Measurements from ENCODE around the genes SLC6A8, OPN1MW3 and PLXNA3.

GRCh38 chrX:153508090-153508816, 9.2 kb upstream of the ATP2B3 start:
- PRO-cap, result no peak

DNA sequence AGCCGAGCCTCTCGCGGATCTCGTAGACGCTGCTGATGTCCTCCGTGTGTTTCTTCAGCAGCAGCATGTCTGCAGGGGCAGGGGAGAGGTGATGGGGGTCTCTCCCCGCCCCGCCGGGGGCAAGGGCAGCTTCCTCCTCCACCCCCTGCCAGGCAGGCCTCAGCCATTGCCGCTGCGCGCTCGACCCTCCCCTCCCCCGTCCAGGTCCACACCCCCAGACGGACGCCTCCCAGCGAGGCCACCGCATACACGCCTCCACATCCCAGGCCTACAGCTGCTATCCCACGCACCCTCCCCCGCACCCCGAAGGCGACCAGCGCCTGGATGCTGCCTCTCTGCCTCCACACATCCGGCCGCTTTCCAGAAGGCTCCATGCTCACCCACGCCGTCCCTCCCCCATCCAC, 601 bp downstream of the PNCK start:
- PRO-cap, result bidirectional peak, plus-strand start at position 217 of the sequence, minus-strand start at position 200 of the sequence

- PRO-cap, result bidirectional peak, plus-strand start at chrX:153687927, minus-strand start at chrX:153687758
These were observed at the start of gene SLC6A8 for GRCh38 chrX:153687373-153688545. Gene SLC6A8 (plus strand): TSS chrX:153687926.

GRCh38 chrX:153688921-153690086, 1.6 kb downstream of the SLC6A8 start:
- PRO-cap, result unidirectional peak, minus-strand start at chrX:153688981; bidirectional peak, plus-strand start at chrX:153689382, minus-strand start at chrX:153689387

GRCh38 chrX:153715330-153715895, 8.8 kb downstream of the BCAP31 start:
- PRO-cap, result no peak

DNA sequence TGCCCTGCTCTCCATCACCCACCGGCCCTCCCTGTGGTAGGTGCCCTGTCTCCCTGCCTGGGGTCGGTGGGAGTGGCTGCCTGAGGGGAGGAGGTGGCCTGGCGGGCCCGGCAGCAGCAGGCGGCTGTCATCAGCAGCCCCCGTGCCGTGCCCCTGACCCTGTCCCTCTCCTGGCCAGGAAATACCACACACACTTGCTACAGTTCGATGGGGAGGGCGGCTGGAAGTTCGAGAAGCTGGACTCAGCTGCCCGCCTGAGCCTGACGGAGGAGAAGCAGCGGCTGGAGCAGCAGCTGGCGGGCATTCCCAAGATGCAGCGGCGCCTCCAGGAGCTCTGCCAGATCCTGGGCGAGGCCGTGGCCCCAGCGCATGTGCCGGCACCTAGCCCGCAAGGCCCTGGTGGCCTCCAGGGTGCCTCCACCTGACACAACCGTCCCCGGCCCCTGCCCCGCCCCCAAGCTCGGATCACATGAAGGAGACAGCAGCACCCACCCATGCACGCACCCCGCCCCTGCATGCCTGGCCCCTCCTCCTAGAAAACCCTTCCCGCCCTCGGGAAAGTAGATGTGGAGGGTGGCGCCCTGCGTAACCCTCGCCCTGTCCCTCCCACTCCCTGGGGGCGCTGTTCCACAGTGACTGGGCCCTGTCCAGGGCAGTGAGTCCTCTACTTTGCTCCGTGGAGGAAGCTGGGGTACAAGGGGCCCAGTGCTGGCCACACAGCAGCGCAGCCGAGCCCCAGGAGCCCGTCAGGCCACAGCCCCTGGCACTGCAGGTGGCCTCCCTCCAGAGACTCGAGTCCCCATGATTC, 18.9 kb downstream of the ABCD1 start:
- PRO-cap, result unidirectional peak, minus-strand start at position 373 of the sequence; unidirectional peak, minus-strand start at position 432 of the sequence

DNA sequence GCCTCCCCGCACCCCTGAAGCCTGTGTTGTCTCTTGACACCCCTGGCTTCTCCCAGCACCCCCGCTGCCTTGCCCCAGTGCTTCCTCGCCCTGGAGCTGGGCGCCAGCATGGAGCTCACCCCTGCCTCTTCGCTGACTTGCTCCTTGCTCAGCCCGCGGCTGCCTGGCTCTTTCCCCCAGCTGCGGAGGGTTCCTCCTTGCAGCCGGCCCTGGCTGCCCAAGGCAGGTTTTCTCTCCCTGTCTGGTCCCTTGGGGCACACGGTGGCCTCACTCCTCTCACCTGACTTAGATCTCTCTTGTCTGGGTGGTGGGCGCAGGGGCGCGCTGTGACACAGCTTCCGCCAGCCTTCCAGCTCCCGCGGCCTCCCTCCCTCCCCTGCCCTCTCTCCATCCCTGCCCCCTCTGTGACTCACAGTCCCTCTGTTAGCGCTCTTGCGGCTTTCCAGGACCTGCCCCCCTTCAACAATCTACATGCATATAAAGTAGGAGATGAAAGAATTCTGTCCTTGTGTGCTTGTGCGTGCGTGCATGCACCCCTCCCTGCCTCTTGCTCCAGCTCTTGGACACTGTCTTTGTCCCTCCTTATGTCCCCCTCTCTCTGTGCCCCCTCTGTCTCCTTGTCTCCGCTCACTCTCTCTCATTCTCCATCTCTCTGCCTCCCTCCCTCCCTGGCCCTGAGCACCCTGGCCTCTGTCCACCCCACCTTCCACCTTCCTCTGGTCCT, 2.2 kb downstream of the PLXNB3 start:
- PRO-cap, result bidirectional peak, plus-strand start at position 505 of the sequence, minus-strand start at position 378 of the sequence

DNA sequence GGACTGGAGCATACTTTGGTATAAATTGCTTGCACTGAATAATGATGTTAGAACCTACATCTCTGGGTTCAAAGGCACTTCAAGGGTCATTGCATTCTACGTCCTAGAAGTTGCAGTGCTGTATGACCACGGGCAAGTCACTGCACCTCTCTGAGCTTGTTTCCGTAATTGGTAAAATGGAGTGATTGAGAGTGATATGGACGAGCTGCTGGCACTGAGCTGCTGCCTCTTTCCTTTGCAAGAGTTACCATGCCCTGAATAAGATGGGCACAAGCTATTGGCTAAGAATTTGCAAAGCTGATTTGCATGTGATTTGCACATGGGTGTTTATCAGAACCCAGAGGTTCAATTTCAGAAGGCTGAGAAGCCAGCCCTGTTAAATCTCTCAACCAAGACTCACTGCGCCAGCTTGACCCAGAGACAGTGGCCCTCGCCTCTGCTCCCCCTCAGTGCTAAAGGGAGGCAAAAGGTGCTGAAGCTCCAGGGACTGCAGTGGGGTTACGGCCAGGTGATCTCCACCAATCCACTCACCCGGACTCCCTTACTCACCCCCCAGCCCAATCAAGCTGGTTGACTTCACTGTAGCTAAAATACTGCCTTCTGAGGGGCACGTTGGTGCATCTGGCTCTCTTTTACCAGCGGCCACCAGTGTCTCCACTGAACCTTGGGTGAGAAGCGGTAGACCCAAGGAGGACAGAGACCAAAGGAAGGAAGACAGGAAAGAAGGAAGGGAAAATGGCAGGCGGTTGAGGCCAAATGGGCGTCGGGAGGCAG, 665 bp downstream of the ARHGAP4 start:
- PRO-cap, result no peak

GRCh38 chrX:153926737-153927798, 1.0 kb upstream of the ARHGAP4 start:
- PRO-cap, result bidirectional peak, plus-strand start at chrX:153926983, minus-strand start at chrX:153926851; bidirectional peak, plus-strand start at chrX:153927466, minus-strand start at chrX:153927320

- PRO-cap, result no peak
These were observed 20.4 kb downstream of the MECP2 start for GRCh38 chrX:154076779-154077798.

- PRO-cap, result no peak
These were observed 1.4 kb downstream of the MECP2 start for GRCh38 chrX:154096066-154096509.

DNA sequence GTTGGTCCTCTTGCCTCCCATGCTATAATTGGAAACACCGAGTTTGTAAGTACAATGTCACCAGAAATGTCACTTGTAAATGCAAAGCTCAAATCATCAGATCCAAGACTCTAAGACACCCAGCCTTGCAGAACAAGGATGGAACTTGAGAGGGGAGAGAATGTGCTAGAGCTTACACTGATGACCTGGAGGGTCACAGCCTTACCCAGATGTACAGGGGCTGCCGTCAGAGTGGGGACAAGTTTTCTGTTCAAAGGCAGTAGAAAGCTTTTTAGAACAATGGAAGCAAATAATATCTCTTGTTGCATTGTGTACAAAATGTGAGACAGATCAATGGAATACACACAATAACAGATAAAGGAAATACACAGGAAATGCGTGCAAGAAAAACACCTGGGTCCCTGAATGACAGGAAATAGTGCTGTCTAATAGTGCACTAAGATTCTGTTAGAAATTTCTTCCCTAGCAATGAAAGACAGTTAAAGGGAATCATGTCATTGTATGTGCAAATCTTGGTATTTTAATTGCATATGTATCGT, 8.2 kb upstream of the OPN1LW start:
- PRO-cap, result no peak

DNA sequence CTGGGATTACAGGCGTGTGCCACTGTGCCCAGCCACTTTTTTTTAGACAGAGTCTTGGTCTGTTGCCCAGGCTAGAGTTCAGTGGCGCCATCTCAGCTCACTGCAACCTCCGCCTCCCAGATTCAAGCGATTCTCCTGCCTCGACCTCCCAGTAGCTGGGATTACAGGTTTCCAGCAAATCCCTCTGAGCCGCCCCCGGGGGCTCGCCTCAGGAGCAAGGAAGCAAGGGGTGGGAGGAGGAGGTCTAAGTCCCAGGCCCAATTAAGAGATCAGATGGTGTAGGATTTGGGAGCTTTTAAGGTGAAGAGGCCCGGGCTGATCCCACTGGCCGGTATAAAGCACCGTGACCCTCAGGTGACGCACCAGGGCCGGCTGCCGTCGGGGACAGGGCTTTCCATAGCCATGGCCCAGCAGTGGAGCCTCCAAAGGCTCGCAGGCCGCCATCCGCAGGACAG, at the start of gene OPN1MW3:
TSS of gene OPN1MW3 (plus strand) at position 365 of the 455 bp plus-strand sequence.
- PRO-cap, result no peak

DNA sequence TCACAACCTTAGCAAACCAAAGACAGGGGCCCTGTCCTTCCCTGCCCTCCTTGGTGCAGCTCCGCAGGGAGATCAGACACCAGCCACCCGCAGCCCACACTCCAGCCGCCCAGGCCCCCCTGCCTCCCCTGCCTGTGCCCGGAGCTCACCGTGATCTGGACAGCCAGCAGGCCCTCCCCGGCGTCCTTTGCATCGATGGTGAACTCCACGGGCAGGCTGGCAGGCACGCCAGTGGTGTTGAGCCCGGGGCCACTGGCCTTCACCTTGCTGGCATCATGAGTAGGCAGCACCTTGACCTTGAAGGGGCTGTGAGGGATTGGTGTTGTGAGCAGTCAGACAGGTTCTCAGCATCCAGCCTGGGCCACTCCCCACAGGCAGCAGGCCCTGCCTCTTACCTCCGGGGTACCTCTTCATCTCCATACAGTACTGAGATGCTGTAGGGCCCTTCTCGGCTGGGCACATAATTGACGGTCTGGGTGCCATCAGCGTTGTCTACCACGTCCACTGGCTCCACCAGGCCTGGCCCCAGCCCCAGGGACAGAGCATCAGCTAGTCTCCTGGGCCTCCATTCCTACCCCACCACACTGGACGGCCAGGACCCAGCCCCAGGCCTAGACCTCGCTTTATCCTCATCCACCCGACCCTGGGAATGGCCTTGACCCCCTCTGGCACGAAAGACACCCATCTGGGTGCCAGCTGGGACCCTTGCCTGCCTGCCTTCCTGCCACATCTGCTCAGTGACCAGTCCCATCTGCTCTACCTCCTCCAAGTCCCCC, 16.2 kb downstream of the FLNA start:
- PRO-cap, result no peak

DNA sequence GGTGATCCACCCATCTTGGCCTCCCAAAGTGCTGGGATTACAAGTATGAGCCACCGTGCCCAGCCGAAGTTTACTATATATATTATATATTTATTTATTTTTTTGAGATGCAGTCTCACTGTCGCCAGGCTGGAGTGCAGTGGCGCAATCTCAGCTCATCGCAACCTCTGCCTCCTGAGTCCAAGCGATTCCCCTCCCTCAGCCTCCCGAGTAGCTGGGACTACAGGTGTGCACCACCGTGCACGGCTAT, 3.1 kb downstream of the EMD start:
- PRO-cap, result no peak

DNA sequence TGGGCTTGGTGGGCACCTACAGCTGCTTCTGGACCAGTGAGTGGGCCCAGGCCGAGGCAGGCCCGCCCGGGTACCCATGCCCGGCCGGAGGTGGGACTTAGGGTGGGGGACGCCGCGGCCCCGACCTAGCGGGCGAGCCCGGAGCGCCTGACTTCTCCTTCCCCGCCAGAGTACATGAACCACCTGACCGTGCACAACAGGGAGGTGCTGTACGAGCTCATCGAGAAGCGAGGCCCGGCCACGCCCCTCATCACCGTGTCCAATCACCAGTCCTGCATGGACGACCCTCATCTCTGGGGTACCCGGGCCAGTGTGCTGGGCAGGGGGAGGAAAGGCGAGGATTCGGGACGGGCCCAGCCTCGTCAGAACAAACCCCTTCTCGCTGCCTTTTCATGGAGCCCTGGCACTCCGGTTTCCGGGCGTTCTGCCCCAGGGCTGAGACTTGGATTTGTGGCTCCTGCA, 609 bp downstream of the TAFAZZIN start:
- PRO-cap, result bidirectional peak, plus-strand start at position 266 of the sequence, minus-strand start at position 185 of the sequence

GRCh38 chrX:154457561-154458444, at the start of gene PLXNA3:
Gene PLXNA3 (plus strand): TSS chrX:154458281.
- PRO-cap, result bidirectional peak, plus-strand start at chrX:154458281, minus-strand start at chrX:154457941

- PRO-cap, result no peak
These were observed 2.0 kb downstream of the PLXNA3 start for GRCh38 chrX:154459734-154460828.

DNA sequence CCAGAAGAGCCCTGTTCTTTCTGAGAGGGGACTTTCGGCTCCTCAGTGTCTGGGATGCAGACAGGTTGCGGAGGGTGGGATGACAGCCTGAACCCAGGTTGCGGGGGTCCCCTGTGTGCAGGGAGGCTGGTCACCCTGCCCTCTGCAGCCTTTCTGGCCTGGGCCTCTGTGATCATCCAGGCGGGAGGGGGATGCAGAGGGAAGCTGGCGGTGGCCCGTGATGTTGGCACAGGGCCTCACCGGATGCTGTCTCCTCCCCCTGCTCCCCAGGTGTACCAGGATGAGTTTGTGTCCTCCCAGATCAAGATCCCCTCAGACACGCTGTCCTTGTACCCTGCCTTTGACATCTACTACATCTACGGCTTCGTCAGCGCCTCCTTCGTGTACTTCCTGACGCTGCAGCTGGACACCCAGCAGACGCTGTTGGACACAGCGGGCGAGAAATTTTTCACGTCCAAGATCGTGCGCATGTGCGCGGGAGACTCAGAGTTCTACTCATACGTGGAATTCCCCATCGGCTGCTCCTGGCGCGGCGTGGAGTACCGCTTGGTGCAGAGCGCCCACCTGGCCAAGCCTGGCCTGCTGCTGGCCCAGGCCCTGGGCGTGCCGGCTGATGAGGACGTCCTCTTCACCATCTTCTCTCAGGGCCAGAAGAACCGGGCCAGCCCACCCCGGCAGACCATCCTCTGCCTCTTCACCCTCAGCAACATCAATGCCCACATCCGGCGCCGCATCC, 2.9 kb downstream of the PLXNA3 start:
- PRO-cap, result no peak

GRCh38 chrX:154505780-154506258, 10.2 kb downstream of the FAM3A start:
- PRO-cap, result no peak

Data from right common carotid artery plus branches (tissue), 1 donor.